SK-N-MC (cell line): ENCODE data around the genes NIPSNAP2, ZNF479, ZNF273 and GUSB.

- RRBS, result no CpG with 5 or more reads among the region's 18 CpGs
These were observed 126.0 kb downstream of the EGFR start for GRCh38 chr7:55144708-55145418.

DNA sequence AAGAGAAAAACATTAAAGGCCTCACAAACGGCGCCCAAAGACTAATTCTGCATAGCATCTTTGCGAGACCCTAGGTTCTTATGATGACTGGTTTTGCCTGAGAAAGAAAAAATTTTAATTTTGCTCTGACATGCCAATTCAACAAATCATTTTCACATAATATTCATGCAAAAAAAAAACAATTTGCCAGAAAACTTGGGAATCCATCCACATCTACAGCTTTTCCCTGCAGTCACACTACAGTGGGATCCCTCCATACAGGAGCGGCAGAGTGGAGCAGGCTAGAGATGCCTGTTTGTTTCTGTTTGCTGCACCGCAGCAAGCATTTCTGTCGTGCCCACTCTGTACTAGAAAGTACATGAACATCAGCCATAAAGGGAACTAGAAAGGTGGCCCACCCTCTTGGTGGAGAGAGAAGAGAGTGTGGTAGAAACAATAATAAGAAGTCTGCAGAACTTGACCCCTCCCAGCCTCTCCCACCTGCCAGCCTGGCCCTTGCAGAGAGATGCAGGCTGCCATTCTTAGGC lies 171.6 kb downstream of the EGFR start:
- RRBS, result no CpG with 5 or more reads among the region's 6 CpGs

DNA sequence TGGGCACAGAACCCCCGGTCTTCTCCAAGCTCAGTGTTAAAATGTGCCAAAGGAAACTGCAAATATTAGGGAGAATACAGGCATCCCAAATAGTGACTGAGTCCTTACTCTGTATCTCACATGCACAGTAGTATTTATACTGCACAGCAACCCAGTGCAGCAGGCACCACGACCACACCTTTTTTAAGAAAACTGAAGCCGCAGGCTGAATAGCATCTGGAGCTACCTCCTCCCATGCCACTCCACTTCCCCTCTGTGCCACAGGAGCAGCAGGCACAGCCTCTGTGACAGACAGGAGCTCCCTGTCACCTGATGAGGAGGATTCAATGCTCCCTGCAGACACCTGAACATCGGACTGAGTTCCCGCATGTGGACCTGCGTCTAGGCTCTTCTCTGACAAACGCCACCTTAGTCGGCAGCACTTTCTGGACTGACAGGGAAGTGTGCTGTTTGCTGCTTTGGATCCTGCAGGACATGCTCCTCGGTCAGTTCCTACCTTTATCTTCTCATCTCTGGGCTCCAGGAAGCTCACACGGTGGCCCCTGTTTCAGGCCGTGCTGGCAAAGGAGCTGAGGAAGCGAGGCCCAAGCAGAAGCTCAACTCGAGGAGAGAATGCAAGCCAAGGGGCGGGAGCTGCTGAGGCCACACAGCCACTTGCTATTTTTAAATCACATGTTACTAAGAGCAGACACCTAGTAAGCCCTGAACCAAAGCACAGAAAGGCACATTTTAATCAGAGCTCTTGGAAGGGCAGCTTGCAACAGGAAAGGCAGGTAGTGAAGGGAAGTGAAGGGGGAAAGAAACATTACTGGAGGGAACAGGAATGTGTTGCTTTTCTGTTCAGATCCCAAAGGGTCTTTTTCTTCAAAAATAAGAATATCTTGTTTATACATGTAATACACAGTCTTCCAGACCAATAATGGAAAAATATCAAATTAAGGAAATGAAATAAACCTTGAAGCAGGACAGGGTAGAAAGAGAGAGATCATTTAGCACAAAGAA lies 56.6 kb downstream of the VOPP1 start:
- RRBS, result no CpG with 5 or more reads among the region's 14 CpGs

- RRBS, result no CpG with 5 or more reads among the region's 7 CpGs
These were observed 14.7 kb downstream of the VOPP1 start for GRCh38 chr7:55557588-55558093.

- RRBS, result no CpG with 5 or more reads among the region's 2 CpGs
These were observed 116.4 kb upstream of the VOPP1 start for GRCh38 chr7:55688808-55689003.

DNA sequence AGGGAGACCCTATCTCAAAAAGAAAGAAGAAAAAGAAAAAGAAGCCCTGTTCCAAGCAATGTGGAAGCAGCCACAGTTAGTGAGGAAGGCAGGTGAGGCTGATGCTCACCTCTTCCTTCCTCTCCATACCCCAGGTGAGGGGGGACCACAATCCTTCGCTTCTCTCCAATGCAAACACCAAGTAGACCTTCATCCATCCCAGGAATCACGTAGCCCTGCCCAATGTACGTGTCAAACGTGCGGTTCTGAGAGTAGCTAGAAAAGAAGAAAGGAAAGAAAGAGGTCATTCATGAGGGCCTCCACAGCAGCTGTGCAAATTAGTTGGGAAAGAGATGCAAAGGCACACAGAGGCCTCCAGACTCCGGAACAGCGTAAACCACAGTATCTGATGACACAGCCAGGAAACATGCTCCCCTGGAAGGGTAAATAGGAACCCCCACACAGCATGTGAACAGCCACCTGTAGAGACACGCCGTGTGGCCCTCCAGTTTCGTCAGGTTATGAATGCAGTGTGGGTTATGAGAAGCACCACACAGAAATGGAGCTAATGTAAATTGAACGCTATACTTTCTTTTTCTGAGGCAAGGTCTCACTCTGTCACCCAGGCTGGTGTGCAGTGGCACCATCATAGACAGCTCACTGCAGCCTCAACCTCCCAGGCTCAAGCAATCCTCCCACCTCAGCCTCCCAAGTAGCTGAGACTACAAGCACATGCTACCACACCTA lies 126.8 kb upstream of the VOPP1 start:
- RRBS, result no CpG with 5 or more reads among the region's 11 CpGs

- RRBS, result no CpG with 5 or more reads among the region's 21 CpGs
These were observed 87.8 kb downstream of the SEPTIN14 start for GRCh38 chr7:55774614-55775344.

- RRBS, result 1% methylated on average over 78 of the region's 119 CpGs
These were observed at the start of gene NIPSNAP2 for GRCh38 chr7:55964309-55965507. TSS of gene NIPSNAP2 (plus strand) at chr7:55964585.

DNA sequence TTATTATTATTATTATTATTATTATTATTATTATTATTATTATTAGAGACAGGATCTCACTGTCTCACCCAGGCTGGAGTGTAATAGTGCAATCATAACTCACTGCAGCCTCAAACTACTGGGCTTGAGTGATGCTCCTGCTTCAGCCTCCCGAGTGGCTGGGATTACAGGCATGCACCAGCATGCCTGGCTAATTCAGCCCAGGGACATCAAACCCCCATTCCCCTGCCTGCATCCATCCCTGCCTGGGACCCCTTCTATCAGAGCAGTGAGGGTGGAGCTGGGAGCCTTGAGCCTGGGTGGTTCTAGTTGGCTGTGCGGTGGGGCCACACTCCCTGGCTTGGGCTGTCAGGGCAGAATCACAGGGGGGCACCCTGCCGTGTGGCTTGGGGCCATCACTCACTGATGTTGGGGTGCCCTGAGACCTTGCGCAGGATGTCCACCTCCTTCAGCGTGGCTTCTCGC lies 5.5 kb downstream of the PHKG1 start:
- RRBS, result no CpG with 5 or more reads among the region's 6 CpGs

- RRBS, result no CpG with 5 or more reads among the region's 6 CpGs
These were observed 1.1 kb downstream of the PHKG1 start for GRCh38 chr7:56091474-56092216.

- RRBS, result no CpG with 5 or more reads among the region's 6 CpGs
These were observed 140.0 kb upstream of the NUPR2 start for GRCh38 chr7:56256178-56256621.

DNA sequence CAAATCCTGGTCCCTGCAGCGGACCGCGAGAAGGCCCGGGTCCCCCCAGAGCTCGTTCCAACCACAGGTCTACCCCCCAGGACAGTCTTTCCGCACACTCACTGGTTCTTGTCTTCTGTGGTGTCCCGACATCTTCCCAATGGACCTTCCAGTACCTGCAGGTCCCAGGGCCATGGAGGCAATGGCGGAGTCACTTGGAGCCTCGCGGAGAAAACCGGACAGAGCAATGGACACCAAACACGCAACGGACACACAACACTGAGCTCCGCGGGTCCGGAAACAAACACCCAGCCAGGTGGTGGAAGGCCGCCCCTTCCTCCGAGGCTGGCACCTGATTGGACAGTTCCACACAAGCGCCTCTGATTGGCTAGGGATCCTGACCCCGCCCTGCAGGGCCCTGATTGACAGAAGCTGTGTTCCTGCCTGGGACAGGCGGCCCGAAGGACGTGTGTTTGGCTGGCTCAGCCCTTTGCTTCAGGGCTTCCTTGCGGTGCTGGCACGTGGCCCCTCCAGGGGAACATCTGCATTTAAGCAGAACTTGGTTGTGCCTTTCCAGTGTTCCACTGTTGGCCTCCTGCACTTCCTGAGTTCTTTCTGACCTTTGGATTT lies 332.0 kb upstream of the NUPR2 start:
- RRBS, result 68% methylated on average over 10 of the region's 25 CpGs

DNA sequence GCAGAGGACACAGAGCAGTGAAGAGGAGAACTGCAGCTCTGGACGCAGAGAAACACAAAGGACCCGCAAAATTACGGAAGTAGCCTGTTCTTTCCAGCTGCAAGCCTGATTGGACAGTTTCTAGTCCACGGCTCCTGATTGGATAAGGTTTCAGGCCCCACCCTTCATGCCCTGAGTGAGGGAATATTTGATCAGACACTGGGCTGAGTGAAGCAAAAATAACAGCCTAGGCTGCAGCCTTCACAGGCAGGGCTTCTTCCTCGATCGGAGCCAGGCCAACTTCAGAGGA lies at the start of gene ZNF479:
ZNF479 (minus strand) TSS at position 60 of the 289 bp plus-strand sequence.
- RRBS, result no CpG with 5 or more reads among the region's 6 CpGs

GRCh38 chr7:57646859-57647244 lies 196.9 kb downstream of the ZNF716 start:
- RRBS, result no CpG with 5 or more reads among the region's 25 CpGs

- RRBS, result 82% methylated on average over 20 of the region's 85 CpGs
These were observed 14.1 kb upstream of the ZNF273 start for GRCh38 chr7:64888588-64889793.

DNA sequence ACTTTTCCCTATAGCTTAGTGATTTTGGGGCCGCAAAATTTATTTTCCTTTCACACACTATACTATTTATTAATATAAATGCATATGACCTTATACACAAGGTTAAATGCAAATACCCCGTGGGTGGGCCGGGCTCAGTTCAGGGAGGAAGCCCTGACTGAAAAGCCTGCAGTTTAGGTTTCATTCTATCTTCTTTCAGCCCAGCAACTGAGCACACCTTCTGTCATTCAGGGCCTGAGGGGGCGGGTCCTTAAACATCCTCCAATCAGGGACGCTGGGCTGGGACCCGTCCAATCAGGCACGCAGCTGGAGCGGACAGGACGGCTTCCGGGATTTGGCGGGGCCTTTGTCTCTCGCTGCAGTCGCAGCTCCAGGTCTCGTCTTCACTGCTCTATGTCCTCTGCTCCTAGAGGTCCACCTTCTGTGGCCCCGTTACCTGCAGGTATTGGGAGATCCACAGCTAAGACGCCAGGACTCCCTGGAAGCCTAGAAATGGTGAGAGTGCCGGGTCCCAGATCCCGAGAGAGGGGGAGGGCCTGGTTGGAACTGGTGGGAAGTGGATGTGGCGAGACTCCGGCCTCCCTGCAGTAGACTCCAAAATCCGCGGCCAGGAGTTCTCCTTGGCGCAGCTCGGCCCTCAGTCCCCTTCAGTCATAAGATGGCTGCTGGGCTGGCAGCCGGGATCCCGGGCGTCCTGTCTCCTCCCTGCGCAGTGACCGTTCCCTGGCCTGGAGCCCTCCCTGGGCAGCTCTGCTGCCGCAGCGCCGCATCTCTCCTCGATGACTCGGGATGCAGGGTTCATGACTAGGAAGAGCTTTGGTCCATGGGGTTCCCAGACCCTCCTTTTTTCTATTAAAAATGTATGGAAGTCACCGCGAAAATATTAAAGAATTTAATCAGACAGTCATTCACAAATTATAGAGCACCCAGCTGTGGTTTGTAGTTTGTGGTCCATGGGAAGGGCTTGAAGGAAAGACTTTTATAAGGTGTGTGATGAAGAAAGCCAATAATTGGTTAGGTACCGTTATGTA lies at the start of gene ZNF273:
ZNF273 (plus strand) TSS at position 349 of the 1,031 bp plus-strand sequence.
- RRBS, result 2% methylated on average over 6 of the region's 37 CpGs

DNA sequence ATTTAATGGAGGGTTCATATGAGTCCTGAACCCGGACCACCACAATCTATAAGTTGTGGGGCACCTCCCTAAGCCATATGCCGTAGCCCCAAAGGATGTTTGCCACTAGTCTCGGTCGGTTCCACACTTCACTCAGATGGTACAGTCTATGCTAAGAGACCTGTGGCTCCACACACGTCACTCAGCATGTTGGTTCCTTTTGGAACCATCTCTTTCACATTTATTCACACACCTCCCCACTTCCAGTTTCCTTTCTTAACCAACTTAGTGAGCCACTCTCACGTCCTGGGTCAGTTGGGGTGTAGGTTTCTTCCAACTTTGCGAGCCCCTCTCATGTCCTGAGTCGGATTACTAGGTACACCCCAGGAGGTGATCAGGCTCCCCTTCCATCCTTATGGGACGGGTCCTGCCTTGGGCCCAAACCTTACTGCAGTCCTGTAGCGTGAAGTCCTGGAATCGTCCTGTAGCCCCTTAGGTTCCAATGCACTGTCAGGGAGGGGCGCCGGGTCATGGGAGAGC lies 7.7 kb downstream of the ERV3-1 start:
- RRBS, result no CpG with 5 or more reads among the region's 13 CpGs

- RRBS, result no CpG with 5 or more reads among the region's 23 CpGs
These were observed 121.6 kb upstream of the VKORC1L1 start for GRCh38 chr7:65751347-65751663.

DNA sequence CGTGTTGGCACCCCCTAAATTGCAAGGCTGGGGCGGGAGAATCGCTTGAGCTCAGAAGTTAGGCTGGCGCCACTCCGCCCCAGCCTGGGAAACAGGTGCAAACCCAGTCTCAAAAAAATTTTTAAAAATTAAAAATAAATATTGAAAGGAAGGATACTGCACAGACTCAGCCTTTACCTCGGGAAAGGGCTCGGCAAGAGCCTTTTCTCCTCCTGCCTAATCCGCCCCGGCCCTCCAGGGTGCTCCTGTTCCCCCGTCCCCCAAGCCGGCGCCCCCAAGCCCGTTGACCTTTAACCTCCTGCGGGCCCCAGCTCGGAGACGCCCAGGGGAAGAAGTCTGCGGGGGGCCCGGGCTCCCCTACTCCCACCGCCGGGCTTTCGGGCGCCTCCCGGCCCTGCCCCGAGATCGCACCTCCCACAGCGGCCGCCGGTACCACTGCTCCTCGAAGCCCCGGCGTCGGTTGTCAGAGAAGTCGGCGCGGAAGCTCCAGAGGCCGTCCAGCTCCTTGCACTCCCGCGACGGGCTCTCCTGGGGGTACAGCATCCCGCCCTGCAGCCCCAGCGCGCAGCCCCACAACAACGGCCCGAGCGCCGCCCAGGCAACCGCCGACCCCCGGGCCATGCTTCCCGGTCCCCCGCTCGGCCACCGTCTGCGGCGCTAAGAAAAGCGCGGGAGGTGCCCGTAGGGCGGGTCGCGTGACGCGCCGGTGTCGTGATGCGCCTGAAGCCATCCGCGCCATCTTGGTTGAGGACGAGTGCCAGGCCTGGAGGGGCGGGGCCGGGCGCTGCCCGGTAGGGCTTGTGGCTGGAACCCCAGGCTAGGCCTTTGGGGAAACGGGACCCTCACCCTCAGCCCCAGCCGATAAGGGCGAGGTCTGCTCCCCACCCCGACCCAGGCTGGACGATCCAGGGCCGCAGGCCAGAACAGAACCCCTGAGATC lies at the start of gene GUSB:
GUSB (minus strand) TSS at position 651 of the 940 bp plus-strand sequence.
- RRBS, result 1% methylated on average over 32 of the region's 79 CpGs

GRCh38 chr7:66099028-66099394 lies 15.6 kb upstream of the CRCP start:
- RRBS, result no CpG with 5 or more reads among the region's 5 CpGs